NCI-H460 (cell line): ENCODE measurements around a stretch of chr20.

DNA sequence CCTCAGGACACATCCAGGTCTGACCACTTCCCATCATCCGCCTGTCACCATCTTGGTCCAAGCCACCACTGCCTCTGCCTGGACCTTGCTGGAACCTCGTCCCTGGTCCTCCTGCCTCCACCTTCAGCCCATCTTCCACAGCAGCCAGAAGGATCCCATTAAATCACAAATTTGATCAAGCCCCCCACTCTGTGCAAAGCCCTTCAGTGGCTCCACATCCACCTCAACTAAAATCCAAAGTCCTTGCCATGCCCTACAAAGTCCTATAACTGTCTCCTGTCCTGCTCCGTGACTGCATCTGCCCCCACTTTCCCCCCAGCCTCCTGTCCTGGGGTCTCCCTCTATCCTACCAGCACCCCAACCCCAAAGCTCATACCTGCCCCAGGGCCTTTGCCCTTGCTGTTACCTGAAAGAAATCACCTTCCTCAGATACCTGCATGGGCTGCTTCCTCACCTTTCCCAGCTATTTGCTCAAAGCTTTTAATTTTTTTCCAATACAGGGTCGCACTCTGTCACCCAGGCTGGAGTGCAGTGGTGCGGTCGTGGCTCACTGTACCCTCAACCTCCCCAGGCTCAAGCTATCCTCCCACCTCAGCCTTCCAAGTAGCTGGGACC, 70.7 kb downstream of the SULF2 start:
RAMPAGE:
- cytosol, long total RNA, result no peak
- long total RNA, result no peak
- nucleus, long total RNA, result no peak

GRCh38 chr20:47784368-47784954, 820 bp downstream of the SULF2 start:
RAMPAGE:
- cytosol, long total RNA, result no peak
- long total RNA, result no peak
- nucleus, long total RNA, result no peak

RAMPAGE:
- cytosol, long total RNA, result no peak
- long total RNA, result no peak
- nucleus, long total RNA, result no peak
Observed at GRCh38 chr20:47857065-47858135, 72.1 kb upstream of the SULF2 start.

DNA sequence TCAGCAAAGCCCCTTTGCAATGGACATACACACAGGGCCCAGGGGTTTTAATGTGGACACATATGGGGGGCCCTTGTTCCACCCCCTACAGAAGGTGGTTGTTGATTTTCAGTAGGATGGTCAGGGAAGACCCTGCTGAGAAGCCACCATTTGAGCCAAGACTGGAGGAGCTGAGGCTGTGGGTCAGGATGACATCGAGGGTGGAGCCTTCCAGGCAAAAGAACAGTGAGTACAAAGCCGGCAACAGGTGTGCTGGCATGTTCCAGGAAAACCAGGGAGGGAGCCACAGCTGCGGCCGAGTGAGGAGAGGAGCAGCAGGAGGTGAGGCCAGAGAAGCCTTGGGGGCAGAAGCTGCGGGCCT, 126.8 kb upstream of the SULF2 start:
RAMPAGE:
- cytosol, long total RNA, result no peak
- long total RNA, result no peak
- nucleus, long total RNA, result no peak

DNA sequence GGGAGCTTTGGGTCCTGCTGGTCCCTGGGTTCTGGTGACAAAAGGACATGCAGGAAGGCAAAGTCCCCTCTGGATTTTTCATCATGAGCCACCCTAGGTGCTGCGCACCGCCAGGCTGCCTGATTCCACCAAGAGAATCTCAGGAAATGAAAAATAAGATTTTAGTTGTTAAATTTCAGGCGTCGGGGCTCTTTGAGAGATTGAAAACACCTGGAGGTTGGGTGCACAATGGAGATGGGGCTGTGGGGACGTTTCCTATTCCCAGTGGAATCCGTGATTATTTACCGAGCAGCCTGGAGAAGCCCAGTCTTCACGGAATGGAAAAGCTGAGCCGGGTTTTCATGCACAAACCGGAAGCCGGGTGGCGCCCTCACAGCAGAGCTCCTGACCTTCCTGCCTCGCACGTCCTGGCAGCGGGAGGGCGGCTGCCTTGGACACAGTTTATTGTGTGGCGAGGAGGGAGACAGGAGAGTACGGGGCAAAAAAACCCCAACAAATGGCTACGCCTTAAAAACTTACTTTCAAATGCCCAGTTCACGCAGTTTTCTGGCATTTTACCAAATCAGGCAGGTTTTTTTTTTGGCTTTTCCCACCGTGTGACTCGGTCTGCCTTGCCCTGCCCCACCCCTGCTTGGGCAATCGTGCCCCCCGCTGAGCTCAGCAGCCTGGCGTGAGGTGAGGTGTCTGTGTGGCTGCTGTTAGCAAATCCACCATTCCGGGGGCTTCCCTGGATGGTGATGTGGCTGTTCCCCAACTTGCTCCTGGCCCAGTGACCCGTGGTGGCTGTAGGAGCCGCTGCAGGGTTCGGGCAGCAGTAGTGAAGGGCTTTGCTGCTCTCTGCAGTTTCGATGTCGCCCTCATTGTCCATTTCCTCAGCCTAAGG, 187.0 kb upstream of the SULF2 start:
RAMPAGE:
- cytosol, long total RNA, result no peak
- long total RNA, result no peak
- nucleus, long total RNA, result no peak

DNA sequence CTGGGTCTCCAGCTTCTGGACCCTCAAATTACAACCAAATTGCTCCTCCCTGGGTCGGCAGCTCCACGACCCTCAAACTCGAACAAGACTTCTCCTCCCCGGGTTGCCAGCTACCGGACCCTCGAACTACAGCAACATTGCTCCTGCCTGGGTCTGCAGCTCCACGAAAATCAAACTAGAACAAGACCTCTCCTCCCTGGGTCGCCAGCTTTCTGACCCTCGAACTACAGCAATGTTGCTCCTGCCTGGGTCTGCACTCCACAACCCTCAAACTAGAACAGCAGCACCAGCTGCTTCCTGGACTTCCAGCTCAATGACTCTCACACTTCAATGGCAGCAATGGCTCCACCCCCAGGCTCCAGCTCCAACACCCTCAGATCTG, 311.6 kb downstream of the PREX1 start:
RAMPAGE:
- cytosol, long total RNA, result no peak
- long total RNA, result no peak
- nucleus, long total RNA, result no peak

DNA sequence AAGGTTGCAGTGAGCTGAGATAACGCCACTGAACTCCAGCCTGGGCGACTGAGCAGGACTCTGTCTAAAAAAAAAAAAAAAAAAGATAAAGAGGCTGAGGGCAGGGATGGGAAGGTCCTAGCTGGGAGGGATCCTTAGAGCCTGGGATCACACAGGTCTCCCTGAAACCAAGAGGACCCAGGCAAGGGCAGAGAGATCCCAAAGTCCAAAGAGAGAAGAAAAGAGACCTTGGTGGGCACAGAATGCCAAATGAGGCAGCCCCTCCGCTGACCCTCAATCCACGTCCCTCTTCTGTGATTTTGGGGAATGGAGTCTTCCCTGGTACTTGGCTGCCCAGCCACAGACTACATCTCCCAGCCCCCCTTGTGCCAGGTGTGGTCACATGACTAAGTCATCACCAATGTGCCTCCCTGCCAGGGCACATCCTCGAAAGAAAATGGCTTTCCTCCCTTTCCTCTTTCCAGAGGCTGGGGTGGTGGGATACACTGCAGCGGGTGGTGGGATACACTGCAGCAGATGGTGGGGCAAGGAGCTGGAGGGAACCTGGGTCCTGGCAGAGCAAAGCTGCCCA, 125.6 kb downstream of the PREX1 start:
RAMPAGE:
- cytosol, long total RNA, result no peak
- long total RNA, result no peak
- nucleus, long total RNA, result no peak

DNA sequence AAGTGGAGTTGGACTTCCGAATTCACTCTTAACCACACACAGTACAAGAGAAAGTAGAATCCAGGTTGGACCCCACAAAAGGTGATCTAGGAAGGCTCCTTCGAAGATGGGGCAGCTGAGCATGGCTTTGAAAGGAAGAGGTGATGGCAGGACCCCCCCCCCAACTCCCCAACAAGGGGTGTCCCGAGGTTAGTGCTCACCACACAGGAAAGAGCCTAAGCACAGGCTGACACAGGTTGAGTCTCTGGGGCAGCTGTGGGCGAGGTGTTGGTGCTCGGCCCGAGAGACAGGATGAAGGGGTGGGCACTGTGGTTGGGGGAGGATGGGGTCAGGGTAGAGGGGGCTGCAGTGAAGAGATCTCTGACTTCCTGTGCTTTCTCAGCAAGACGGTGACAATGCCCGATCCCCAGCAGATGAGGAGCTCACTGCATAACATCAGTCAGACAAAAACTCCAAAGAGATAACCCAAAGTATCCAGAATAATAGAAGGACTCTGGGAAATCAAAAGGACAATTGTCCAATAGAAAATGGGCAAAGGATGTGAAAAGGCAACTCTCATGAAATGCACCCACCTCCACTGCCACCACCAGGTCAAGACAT, 108.5 kb downstream of the PREX1 start:
RAMPAGE:
- cytosol, long total RNA, result no peak
- long total RNA, result no peak
- nucleus, long total RNA, result no peak

DNA sequence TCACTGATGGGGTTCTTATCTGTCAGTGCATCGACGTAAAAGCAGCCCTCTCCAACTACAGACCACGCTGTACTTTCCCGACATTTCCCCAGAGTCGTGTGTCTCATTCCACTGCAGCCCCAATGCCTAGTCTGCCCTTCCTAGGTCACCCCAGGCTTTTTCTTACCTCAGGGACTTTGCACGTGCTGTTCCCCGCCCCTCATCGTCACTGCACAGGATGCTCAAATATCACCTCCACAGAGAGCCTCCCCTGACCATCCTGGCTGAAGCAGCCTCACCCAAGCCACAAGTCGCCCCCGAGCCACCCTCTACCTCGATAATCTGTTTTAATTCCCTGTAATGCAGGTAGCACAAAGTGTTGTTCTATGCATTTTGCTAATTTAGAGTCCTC, 60.2 kb downstream of the PREX1 start:
RAMPAGE:
- cytosol, long total RNA, result no peak
- long total RNA, result no peak
- nucleus, long total RNA, result no peak

RAMPAGE:
- cytosol, long total RNA, result no peak
- long total RNA, result no peak
- nucleus, long total RNA, result no peak
Observed at GRCh38 chr20:48850015-48850650, 22.3 kb upstream of the PREX1 start.

DNA sequence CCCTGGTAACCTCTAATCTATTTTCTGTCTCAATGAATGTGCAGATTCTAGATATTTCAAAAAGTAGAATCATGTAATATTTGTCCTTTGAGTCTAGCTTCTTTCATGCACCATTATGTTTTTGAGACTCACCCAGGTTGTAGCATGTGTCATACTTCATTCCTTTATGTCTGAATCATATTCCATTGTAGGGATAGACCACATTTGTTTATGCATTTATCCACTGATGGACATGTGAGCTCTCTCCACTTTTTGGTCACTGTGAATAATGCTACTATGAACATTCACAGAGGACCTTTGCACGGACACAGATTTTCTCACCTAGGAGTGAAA, 24.2 kb upstream of the ARFGEF2 start:
RAMPAGE:
- cytosol, long total RNA, result no peak
- long total RNA, result no peak
- nucleus, long total RNA, result no peak

GRCh38 chr20:49046432-49047229, 519 bp downstream of the CSE1L start:
RAMPAGE:
- cytosol, long total RNA, result no peak
- long total RNA, result no peak
- nucleus, long total RNA, result no peak

RAMPAGE:
- cytosol, long total RNA, result no peak
- long total RNA, result no peak
- nucleus, long total RNA, result no peak
Observed at GRCh38 chr20:49114153-49114852, 68.2 kb downstream of the CSE1L start.

DNA sequence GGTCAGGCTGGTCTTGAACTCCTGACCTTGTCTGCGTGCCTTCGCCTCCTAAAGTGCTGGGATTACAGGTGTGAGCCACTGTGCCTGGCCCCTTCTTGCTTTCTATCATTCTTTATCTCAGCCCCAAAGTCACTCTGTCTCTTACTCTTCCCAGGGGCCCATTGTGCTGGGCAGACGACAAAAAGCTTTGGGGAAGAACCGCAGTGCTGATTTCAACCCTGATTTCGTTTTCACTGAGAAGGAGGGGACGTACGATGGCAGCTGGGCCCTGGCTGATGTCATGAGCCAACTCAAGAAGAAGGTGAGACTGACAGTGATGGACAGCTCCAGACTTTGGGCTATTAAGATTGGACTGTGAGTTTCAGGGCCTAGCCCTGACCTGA, 2.1 kb downstream of the DDX27 start:
RAMPAGE:
- cytosol, long total RNA, result no peak
- long total RNA, result no peak
- nucleus, long total RNA, result no peak

GRCh38 chr20:49279941-49281041, 2.4 kb upstream of the ZNFX1 start:
RAMPAGE:
- cytosol, long total RNA, result no peak
- long total RNA, result no peak
- nucleus, long total RNA, result no peak

DNA sequence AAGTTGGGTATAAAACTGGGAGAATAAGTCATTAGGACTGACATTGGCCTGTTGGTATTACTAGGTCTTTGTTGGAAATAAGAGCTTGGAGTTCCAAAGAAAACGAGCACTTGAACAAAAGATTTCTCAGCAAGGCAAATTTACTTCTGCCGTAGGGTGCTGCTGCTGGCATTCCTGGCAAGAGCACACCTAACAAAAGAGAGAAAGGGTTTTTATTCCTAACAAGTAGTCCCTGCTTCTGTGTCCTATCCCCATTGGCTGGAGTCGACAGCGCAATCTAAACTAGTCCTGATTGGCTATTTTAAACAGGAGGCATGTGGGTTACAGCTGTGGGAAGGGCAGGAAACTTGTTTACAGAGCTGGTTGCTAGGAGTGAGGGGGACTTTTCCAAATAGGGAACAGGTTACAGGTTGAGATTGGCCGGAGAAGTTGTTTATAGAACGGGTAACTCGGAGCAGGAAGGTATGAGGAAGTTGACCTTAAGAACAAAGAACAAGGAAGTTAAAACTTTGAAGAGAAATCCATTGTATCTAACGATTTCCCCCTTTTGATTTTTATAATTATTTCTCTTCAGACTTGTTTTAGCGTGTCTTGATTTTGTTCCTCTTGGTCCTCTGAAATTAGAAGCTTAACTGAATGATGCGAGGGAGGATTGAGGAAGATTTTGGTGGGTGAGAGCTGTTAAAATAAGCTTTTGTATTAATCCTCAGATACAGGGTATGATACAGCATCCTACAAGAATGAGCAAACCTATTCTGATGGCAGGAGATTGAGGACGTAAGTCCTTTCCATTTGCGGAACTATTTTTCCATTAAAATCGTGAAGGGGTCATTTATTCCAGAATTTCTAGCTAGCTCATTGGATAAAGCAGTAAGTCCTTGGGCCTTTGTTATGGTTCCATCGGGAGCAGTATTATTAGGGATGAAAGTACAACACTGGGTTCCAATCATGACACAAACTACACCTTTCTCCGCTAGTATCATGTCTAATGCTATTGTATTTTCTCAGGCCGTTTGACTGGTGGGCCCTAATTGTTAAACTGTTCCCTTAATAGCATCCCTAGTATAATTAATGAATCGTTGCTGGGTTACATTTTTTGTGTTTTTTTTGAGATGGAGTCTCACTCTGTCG, 3.5 kb upstream of the ZNFX1 start:
RAMPAGE:
- cytosol, long total RNA, result no peak
- long total RNA, result no peak
- nucleus, long total RNA, result no peak

DNA sequence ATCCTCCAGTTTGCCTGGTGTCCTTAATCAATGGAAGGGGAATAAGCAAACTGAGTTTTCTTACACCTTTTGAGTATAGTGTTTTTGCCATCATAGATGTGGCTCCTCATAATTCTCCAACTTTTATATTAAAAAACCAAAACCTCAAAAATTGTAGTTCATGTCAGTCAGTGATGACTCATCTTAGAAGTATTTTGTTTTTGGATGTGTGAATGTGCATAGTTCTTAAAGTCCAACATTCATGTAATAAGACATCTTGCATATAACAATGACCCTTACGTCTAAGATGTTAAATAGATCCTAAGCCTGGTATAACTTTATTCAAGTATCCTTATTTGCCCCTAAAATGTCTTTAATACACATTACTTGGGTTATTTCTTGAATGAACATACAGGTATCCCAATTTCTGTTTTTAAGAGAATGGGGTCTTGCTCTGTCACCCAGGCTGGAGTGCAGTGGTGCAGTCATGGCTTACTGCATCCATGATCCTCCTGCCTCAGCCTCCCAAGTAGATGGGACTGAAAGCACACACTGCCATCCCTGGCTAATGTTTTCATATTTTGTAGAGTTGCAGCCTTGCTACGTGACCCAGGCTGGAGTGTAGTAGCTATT, 10.3 kb upstream of the ZNFX1 start:
RAMPAGE:
- cytosol, long total RNA, result no peak
- long total RNA, result no peak
- nucleus, long total RNA, result no peak

GRCh38 chr20:49344864-49345392, 67.1 kb upstream of the ZNFX1 start:
RAMPAGE:
- cytosol, long total RNA, result no peak
- long total RNA, result no peak
- nucleus, long total RNA, result no peak

DNA sequence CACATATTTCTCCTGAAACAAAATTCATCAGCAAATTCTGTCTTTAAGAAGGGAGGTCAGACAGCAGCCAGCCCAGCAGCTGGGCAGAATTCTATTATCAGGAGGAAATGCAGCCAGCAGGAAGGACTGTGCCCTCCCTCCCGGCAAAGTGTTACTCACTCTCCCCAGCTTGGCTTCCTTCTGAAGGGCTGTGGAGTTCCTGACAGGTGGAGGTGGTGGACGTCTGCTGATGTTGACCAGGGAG, 37.3 kb downstream of the KCNB1 start:
RAMPAGE:
- cytosol, long total RNA, result no peak
- long total RNA, result no peak
- nucleus, long total RNA, result no peak

DNA sequence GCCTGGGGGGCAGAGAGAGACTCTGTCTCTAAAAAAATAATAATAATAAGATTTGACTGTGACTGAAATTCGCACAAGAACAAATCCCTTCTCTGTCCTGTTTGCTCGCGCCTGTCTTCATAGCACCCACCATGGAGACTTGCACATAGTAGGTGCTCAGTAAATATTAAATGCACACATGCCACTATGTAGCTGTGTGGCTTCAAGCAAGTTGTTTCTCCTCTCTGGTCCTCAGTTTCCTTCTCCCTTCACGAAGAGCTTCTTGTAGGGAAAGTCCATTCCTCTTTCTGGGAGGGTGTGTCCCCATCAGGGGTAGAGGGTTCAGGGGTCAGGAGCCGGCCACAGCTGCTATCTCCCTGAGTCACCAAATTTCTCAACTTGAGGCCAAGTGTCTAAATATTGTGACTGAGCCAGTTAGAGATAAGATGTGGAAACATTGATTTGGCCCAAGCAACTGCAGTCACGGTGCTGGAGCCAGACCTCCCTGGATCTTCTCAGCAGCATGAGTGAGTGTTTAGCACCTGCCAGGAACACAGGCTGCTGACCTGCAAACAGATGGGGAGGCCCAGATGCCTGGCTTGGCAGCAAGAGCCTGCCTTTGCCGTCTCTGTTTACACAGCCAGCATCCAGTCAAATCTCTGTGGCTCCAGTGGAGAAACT, 15.5 kb upstream of the PTGIS start:
RAMPAGE:
- cytosol, long total RNA, result no peak
- long total RNA, result no peak
- nucleus, long total RNA, result no peak